T-cell (primary cell): ENCODE data around the gene ARHGAP28.

DNA sequence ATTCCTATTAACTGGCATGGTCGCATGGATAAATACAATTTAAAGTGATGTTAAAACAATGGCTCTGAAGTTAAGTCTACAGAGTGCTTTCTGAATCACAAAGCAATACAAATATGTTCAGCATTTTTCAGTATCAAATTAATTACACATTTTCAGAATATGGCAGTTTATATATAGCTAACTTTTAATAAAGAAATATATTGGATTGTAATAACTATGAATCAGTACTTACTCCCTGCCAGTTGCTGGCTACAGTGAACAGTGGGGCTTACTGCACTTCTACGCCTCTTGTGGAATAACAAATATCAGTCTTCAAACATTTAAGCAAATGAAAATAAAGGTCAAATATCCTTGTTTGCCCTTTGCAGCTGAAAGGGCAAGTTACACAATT lies 156.9 kb upstream of the TMEM200C start:
- PRO-cap, 7 experiments = no peak in any of the 7 experiments

- PRO-cap, 7 experiments = no peak in any of the 7 experiments
Observed at GRCh38 chr18:6370336-6371156, 44.2 kb downstream of the L3MBTL4 start.

DNA sequence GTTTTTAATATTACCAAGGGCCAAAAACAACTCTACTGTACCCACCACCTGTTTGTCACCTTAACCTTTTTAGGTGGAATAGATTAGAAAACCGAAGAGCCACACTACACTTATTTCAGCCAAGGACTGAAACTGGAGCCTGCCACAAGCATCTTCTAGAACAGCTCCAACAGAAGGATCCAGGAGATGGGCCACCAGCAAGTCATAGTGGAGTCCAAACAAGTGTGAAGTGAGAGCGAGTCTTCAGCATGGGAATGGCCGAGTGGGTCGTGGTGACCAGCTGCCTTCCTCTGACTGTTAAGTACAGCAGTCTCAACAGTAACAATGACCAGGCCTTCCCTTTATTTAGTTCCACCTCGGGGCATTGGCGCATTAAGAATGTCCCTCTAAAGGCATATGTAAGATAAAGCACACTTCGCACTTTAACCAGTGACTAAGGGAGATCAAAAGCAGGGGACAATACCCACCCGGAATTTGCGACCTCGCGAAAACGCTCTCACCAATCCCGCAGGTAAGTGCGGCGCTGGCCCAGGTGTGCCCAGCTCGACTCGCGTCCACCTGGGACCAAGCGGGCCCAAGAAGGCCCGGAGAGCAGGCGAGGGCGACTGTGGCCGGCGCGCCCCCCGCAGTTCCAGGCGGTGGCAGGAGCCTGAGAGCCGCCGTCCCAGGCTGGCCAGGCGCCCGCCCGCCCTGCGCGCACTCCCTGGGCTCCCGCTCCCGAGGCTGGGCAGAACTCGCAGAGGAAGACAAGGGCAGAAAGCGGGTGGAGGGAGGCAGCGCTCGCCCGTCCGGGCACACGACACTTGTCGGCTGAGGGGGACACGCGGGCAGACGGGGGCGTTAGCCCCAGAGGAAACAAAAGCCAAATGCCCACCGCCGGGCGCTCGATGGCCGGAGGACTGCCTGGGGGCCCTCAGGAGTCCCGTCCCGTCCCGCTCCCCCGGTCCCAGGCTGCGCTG lies 939 bp downstream of the L3MBTL4 start:
- PRO-cap, 7 experiments = no peak in any of the 7 experiments

DNA sequence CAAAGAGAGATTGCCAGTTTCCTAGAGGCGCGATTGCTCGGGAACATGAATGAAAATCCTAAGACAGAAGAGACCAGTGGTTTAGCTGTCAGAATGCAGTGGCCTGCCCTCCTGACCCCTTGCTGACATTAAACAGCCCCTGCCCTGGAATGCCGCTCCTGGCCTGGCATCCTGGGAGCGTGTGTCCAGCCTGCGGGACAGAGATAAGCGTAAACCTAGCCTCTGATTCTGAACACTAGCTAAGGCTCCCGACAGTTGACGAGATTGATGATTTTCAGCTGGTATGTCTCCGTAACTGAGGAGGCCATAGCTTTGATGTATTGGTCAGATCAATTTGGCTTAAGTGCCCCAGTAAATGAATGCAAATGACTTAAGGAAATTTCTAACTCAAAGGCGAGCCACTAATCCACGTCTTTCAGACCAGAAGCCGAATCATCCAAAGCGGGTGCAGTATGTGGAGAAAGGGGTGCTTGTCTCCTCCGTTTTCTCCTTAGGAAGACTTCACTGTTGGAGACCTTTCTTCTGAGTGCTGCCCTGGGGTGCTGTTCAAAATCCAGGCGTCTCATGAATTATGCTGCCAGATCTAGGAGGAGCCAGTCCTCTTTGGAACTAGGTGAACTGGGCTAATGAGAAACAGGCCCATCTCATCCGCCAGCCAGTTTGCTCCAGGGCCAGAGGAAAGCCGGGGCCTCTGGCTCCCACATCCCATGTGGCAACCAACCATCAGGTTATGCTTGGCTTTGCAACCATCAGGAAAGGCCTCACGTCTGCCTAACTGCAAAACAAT lies 142.5 kb upstream of the L3MBTL4 start:
- PRO-cap, 7 experiments = no peak in any of the 7 experiments

- PRO-cap, 7 experiments = no peak in any of the 7 experiments
Observed at GRCh38 chr18:6729171-6730344, at the start of gene ARHGAP28. ARHGAP28 (plus strand) TSS chr18:6729716.

- PRO-cap, 7 experiments = no peak in any of the 7 experiments
Observed at GRCh38 chr18:6994769-6995402, 122.7 kb downstream of the LAMA1 start.

DNA sequence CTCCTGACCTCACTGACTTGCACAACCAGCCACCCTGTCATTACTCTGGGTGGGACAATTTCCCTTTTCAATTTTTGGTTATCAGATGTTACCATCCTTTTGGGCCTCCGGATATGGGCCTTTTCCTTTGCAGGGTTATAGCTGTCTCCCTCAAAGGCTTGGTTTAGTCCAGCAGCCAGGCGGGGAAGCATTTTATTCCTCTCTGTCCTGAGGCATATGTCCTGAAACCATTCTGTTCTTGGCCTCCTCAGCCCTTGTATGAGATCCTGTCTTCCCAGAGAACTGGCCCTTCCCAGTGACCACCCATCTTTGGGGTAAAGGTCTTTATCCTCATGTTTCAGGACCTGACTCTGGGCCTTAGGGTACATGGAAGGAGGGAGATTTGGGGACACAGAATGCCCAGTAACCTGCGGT lies 60.1 kb downstream of the PTPRM start:
- PRO-cap, 7 experiments = no peak in any of the 7 experiments

GRCh38 chr18:7824787-7825386 lies 257.8 kb downstream of the PTPRM start:
- PRO-cap, 7 experiments = no peak in any of the 7 experiments

- PRO-cap, 7 experiments = no peak in any of the 7 experiments
Observed at GRCh38 chr18:8341335-8341819, 267.9 kb upstream of the RAB12 start.

- PRO-cap, 7 experiments = no peak in any of the 7 experiments
Observed at GRCh38 chr18:8370620-8371183, 238.5 kb upstream of the RAB12 start.

DNA sequence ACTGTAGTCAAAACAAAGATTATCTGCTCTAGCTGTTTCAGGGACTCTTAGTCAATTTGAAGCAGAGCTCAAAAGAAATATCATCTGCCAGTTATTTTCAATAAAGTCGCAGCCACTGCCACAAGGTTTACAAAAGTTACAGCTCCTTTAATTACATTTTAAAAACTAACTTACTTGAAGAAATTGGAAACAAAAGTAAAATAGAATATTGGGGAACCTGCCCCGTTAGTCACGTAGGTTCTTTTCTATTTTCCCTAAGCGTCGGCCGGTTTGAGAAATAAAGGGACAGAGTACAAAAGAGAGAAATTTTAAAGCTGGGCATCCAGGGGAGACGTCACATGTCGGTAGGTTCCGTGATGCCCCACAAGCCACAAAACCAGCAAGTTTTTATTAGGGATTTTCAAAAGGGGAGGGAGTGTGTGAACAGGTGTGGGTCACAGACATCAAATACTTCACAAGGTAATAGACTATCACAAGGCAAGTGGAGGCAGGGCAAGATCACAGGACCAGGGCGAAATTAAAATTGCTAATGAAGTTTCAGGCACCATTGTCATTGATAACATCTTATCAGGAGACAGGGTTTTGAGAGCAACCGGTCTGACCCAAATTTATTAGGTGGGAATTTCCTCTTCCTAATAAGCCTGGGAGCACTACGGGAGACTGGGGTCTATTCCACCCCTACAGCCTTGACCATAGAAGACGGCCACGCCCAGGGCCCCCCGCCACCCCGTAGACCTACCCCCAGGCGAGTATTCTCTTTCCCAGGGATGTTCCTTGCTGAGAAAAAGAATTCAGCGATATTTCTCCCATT lies 13.1 kb downstream of the RAB12 start:
- PRO-cap, 7 experiments = no peak in any of the 7 experiments

DNA sequence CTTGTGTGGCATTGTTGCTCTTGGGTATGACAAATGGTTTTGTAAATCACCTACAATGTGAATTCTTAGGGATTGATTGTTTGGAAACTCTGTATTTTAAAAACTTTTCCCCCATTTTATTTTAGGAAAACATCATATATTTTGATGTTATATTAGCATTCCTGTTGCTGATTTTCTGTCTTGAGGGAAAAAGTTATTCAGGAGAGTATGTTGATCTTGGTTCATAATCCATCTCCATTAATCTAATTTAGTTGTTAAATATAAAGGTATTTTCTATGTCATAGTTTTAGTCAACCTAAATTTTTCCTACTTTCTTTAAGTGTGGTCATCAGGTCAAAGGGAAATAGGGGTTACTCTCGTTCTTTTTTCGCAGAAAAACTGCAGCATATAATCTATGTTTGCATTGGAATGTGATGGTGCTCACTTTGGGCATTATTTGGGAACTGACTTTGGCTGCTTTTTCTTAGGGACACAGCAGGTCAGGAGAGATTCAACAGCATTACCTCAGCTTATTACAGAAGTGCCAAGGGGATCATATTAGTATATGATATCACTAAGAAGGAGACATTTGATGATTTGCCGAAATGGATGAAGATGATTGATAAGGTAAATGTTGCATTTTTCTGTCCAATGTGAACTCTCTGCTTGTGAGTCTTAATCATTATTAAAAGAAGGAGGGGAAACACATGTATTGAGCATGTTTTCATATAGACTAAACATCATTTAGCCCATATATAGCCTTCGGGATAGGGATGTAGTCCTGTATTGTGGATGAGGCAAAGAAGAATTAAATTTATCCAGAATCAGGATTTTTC lies 23.7 kb downstream of the RAB12 start:
- PRO-cap, 7 experiments = no peak in any of the 7 experiments

DNA sequence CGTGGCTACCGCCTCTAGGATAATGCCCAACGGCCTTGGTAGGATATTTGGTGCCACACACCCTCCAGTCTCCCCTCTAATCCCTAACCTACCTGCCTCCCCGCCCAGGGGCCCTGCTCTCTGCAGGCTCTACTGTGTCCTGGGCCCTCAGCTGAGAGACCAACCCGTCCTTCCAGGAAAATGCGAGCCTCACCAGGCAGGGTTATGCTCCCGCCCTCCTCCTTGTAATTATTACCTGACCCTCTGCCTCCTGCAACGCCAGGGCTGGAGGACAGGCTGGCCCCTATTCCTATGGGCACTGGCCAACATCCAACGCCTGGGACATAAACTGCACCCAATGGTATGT lies 1.5 kb upstream of the MTCL1 start:
- PRO-cap, 7 experiments = no peak in any of the 7 experiments

GRCh38 chr18:8705853-8706773 lies 757 bp downstream of the MTCL1 start:
- PRO-cap, 7 experiments = no peak in any of the 7 experiments

- PRO-cap, 7 experiments = no peak in any of the 7 experiments
Observed at GRCh38 chr18:8706774-8707755, 1.7 kb downstream of the MTCL1 start.

DNA sequence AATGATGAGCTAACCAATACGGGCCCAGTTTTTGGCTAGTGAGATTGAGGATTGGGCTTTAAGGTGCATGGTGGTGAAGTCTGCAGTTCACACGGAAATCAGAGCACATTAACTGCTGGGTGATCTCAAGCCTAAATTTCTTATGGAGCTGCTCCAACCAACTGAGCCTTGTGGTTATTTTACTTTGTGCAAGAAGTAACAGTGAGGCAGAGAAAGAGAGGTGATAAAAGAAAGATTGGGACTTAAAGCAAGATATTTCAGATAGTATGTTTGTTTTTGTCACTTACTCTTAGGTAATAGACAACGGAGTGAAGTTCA lies 2.4 kb downstream of the MTCL1 start:
- PRO-cap, 7 experiments = no peak in any of the 7 experiments

GRCh38 chr18:8934857-8935321 lies 167.6 kb upstream of the NDUFV2 start:
- PRO-cap, 7 experiments = no peak in any of the 7 experiments

DNA sequence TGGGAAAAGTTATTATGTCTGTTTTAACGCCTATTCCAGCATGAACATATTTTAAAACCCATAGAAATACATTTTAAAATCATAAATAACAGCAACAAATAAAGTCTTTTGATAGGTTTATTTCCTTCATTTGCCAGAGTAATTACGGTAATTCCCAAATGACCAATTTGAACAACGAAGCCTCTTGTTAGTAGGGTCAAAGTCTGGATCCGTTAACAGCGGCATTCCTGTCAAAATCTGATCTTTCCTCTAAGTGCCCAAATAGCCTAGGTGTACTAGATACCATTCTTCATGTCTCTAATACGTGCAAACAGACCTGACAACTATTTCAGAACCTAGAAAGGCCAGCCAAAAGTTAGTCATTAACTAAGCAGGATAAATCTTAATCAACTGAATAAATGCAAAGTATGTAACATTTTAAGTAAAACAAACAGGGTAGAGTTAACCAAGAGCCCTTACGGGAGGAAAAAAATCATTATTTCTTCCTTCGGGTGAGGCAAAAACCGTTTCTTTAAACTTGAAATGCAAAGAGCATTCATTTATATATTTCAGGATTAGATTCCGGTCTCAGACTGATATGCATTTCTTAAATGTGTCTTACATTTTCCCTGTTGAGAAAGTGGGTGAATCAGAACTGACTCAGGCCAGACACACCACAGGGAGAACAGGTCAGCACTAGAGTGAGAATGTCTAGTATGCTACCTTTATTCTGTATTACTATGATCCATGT lies 141.7 kb upstream of the NDUFV2 start:
- PRO-cap, 7 experiments = no peak in any of the 7 experiments

DNA sequence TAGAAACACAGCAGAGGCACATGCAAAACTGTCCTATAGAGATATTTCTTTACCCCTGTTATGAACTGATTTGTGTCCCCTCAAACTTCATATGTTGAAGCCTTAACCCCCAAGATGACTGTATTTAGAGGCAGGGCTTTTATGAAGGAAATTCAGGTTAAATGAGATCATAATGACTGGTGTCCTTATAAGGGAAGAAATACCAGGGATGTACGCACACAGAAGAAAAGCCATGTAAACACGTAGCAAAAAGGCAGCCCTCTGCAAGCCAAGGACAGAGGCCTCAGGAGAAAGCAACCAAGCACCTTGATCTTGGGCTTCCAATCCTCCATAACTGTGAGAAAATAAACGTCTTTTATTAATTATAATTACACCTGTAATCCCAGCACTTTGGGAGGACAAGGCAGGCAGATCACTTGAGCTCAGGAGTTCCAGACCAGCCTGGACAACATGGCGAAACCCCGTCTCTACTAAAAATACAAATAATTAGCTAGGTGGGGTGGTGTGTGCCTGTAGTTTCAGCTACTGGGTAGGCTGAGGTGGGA lies 101.2 kb upstream of the NDUFV2 start:
- PRO-cap, 7 experiments = no peak in any of the 7 experiments

DNA sequence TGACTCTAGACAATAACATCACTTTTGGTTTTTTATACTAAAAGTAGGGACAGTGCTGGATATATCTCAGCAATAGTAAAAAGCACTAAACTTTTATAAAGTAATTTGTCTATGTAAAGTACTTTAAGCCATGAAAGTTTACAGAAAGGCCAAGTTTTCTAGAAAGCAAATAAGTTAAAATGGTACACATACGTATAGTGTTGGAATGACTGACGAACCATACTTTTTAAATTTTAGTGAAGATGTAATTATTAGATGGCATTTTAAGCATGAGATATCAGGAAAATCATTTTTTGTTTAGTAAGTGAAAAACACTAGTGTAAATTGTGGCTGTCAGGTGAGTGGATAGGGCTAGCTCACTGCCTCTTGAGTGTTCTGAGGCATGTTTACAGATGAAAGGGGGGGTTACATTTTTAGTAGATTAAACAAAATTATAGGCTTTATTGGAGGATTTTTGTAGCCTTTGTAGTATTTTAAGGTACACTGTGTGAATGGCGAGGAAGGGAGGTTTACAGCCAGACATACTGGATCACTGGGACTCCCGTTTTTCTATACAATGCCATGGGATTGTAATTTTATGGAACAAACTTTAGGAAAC lies 4.9 kb upstream of the ANKRD12 start:
- PRO-cap, 7 experiments = no peak in any of the 7 experiments